Left common carotid artery plus branches (tissue), 1 donor: ENCODE measurements around a stretch of chr11.

DNA sequence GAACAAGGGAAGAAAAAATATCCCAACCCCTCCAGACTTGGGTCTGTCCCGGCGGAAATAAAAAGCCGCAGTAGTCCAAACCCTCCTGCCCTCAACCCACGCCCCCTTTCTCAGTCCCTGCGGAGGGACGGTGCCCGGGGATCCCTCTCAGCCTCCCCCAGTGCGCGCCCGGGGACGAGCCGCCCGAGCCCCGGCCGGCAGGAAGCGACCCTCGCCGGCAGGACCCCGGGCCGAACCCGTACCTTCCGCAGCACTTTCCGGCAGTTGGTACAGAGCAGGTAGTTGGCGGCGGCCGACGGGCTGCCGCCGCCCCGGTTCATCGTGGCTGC lies 497 bp downstream of the SESN3 start:
- PRO-cap, result no peak

GRCh38 chr11:95689082-95689327 lies 100.6 kb downstream of the FAM76B start:
- PRO-cap, result no peak

- PRO-cap, result no peak
Observed at GRCh38 chr11:95699571-95700330, 89.8 kb downstream of the FAM76B start.

GRCh38 chr11:95785957-95786741 lies 3.4 kb downstream of the FAM76B start:
- PRO-cap, result no peak

DNA sequence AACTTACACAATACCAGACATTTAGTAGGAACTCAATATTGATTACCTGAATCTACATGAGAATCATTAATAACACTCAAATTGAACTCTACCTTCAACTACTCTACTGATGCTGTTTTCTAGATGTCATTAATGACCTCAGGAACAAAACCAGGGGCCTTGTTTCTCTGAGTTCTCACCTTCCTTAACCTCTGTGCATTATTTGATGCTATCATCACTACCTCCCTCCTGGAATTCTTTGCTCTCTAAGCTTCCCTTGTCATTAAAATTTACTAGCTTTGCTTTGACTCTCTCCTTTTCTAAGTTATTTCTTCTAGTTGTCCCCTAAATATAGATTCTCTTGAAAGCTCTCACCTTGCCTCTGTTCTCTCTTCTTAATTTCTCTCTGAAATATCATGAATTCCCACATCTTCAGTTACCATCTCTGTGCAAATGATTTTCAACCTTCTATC lies 23.1 kb downstream of the MTMR2 start:
- PRO-cap, result no peak

GRCh38 chr11:96076524-96076999 lies 152.7 kb upstream of the MTMR2 start:
- PRO-cap, result no peak

DNA sequence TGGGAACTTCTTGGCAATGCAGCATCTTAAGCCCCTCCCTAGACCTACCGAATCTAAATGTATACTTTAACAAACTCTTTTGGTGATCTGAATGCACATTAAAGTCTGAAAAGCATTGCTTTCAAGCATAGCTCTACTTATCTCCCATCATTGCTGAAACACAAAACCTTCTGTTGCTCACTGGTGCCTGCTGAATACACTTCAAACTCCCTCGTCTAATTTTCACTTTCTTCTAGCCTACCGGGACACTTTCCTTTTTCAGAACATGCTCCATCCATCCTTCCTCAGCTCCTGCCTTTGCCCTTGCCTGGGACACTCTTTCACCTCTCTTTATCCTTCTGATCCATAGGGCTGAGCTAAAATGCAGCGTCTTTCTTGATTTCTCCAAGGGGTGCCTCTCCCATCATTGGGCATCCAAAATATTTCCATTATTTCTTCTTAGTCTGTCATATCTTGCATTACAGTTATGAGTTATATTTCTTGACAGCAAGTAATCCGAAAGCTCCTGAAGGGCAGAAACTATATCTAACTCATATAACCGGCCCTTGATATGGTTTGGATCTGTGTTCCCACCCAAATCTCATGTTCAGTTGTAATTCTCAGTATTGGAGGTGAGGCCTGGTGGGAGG lies 192.0 kb downstream of the MAML2 start:
- PRO-cap, result no peak

DNA sequence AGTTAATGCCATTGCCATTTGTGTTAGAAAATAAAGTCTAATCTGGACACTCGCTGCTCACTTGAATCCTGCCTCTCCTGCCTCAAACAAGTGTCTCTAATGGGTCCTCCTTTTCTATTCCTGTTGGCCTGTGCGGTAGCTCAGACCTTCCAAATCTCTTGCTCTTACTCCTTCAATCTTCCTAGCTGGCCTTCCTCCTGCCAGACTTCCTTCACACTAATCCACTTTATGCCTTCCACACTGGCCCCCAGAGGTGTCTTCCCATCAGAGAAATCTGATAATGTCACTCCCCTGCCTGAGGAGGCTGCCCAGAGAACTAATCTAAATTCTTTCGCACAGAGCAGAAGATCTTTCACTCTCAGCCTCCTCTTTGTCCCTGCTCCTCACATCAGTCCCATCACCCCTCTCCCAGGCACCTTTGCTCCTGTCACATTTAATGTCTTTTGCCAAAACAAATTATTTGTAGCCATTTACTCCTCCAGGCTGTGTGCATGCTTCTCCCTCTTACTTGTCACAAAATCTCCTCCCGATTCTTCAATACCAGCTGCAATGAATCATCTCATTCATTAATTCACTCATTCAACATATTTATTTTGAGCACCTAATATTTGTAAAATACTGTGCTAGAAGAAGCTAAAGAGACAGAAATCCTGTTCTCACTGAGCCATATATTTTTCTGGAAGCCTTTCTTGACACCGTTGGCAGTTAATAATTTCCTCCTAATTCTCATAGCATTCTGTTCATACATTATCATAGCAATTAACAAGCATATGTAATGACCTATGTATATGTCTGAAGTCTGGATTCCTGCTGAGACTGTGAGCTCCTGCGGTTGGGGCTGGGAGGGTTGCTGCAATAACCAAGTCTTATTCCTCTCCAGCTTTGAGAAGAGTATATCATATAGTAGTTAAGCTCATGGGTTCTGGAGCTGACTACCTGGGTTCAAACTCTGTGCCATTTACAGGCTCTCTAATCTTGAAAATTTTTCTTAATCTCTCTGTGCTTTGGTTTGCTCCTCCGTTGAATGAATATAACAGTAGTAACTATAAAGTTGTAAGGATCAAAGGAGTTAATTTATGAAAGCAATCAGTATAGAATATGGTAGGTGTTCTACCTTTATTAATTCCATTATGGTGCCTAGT lies 175.5 kb downstream of the MAML2 start:
- PRO-cap, result no peak

DNA sequence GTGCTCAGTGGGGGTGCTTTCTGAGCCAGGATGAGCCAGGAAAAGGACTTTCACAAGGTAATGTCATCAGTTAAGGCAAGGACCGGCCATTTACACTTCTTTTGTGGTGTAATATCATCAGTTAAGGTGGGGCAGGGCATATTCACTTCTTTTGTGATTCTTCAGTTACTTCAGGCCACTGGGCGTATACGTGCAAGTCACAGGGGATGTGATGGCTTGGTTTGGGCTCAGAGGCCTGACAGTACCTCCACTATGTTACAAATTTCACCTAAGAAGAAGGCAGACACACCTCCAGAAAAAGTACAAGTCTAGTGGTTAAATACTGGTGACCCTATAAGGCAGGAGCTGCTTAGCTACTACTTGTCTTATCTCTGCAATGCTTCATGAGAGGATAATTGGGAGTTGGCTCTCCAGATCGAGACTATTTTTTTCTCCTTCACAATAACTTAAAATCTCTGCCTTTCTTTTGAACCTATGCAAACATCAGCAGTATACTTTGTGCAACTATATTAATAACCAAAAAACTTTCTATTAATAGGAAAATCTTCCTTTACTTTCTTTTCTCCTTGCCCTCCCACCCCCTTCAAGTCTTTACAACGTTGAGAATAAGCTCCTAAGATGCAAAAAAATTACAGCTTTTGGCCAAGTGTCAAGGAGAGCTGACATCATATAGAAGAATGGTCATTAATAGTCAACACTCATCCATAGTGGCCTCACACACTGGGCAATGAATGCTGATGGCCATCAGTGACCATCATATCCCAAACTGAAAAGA lies 161.8 kb downstream of the MAML2 start:
- PRO-cap, result no peak

DNA sequence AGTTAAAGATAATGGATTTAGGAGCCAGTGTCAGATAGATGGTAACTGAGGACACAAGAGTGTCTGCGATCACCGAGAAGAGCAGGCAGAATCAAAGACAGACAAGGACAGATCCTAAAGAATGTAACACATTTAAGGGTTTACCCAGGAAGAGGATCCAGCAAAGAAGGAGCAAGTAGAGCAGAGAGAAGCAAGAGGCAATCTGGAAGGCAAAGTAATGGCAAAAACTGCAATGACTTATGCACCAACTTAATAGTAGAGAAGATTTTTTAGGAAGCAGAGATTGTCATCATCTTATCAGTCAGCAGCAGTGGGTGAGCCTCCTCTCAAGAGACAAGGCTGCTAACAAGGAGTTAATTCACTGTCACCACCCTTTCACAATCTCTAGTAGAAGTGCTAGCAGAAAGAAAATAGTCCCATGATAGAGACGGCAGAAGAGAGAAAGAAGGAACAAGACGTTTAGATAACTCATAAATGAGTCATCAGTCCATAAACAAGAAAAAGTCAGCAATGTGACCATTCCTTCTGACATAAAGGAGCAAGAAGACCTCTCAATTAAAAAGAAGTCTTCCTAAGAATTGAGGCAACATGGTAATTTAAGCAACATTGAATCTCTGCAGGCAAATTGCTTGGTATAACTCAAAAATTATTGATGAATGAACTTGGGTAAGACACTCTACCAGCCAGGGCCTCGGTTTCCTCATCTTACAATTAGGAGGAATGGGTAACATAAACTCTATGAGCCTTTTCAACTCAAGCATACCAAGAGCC lies 130.5 kb downstream of the MAML2 start:
- PRO-cap, result no peak

DNA sequence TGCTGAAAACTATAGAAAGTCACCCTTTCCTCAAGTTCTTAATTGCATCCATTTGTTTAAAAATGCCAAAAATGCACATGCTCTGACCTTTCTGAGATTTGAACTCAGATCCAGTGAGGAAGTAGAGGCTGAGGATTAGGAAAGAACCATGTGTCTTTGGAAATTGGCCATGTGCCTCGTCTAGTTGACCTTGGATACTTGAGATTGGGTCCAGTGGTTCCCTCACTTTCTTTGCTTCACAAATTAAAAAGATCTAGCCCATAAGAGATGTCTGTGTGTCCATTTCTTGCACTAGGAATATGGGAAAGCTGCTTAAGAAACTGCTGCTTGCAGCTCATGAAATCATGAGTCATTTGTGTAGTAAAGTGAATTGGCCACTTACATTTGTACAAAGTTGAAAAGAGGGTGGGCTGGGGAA lies 128.2 kb downstream of the MAML2 start:
- PRO-cap, result no peak

DNA sequence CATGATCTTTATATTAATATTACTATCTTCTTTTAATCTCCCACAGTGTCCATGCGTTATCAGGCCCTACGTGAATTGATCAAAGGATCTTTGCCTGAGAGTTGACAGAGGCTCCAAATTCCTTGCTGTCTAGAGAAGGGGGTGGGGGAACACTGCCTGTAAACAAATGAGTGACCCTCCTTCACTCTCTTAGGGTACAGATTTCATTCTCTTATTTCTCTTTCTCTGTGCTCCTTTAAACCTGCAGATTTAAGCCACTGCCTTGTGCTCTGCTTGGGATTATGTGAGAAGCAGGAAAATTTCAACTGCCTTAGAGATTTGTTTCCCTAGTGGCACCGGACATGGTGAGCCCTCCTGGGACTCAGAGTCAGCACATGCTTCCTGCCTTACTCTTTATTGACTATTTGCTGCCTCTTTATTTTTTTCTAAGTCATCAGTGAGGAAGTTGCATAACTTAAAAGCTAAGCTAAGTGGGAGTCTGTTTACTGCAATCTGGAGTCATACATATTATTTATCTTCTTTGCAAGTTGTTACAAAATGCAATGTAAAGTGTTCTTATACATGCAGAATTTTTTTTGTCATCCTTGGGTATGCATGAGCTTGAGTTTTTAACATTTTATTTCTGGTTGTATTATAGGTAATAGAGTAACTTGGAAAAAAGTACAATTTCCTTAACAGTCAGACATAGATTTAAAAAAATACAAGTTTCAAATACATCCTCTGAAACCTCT lies 122.8 kb downstream of the MAML2 start:
- PRO-cap, result no peak

- PRO-cap, result no peak
Observed at GRCh38 chr11:96283689-96284687, 59.0 kb downstream of the MAML2 start.

GRCh38 chr11:96302392-96302930 lies 40.5 kb downstream of the MAML2 start:
- PRO-cap, result no peak

GRCh38 chr11:96338845-96339215 lies 4.2 kb downstream of the MAML2 start:
- PRO-cap, result no peak

DNA sequence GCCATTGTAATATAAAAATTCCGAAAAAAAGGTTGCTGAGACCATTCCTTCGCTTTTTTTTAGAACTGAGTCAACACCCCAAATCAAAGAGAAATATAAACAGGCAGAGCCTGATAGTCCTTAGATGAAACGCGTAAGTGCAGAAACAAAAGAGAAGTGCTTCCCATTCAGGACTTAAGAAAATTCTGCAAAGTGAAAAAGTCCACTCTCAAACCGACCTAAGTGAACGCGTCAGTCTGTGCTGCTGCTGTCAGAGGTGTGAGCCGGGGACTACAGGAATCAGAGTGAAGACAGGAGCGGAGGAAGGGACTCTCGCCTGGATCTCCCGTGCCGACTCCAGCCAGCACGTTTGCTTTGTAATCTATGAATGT lies 510 bp upstream of the CNTN5 start:
- PRO-cap, result no peak

GRCh38 chr11:100585654-100585929 lies 101.5 kb upstream of the ARHGAP42 start:
- PRO-cap, result no peak

DNA sequence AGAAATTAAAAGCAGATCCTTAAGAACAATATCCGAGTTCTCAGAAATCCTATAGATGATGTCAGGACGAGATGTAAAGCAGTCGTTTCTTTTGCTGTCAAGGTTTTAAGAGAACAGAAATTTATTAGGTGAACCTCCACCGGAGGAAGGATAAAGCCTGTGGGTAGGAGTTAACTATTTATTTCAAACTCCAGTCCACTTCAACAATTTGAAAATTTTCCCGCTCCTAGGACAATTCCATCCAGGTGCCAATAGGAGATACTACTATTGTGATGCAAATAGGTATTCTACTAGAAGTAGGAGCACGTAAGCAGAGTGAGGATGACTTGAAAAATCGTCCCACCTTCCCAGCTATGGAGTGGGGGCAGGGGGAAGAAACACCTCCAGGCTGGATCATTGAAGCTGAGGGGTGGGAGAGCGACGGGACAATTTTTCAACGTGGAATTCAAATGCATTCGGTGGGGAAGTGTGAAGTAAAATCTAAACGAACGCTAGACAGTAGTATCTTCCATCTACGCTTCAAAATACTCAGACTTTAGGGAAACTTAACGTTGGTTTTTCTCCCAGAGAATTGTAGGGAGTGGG lies 661 bp upstream of the ARHGAP42 start:
- PRO-cap, result no peak

GRCh38 chr11:100689779-100689978 lies 2.6 kb downstream of the ARHGAP42 start:
- PRO-cap, result no peak

DNA sequence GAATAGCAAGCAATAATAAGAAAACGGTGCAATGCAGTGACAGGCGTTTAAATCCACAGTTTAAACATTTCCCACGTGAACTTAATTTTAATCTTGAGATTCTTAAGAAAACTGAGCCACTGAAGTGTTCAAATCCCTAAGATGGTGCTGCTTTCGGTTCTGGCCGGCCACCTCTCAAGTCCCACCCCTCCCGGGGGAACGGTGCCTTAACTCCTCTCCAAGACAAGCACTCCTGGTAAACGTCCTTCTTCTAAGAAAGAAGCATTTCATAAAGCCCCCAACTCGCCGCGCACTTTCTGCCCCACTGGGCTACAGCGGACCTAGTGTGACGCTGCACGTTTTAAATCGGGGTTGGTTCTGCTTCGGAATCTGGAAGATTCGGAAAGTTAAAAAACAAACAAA lies 2.8 kb downstream of the PGR start:
- PRO-cap, result no peak